A375 (cell line): ENCODE data around the gene PABPN1L.

DNA sequence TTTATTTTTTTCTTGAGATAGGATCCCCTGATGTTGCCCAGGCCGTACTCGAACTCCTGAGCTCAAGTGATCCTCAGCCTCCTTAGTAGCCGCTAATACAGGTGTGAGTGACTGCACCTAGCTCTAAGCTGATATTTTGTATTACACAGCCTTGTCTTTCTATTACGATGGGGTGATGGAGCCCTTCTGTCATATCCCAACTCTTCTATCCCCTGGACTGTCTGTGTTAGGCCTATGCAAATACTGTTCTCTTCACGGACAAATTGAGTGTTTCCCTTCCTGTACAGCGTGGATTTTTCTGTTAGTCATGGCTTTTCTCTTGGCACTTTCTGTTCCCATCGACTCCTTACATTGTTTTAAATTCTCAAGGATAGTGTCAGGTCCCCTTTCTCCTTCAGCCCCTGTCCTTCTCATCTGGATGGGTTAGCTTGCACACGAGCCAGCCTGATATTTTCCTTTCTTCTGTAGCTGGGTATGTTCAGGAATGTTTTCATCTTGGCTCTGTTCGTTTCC, 2.2 kb downstream of the BANP start:
- RAMPAGE, long total RNA: no peak

DNA sequence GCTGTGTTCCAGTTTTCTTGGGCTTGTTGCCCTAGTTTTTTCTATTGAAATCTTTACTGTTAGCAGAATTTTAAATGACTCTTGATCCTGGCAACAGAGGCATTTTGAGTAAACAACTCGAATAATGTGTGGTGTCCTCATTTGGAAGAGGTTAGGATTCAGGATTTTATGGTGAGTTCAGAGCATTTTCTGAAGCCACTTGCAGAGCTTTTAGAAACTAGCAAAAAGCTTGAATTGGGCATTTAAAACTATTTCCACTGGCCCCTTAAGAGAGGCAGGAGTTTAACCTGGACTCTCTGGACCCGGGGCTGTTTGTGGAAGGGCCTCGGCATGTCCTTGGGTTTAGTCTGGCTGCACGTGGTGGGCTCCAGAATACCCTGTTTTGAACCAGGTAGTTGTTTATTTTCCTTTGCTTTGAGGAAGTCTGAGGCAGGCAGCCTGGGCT, 15.2 kb downstream of the BANP start:
- RAMPAGE, long total RNA: no peak

- RAMPAGE, long total RNA: no peak
Observed at GRCh38 chr16:88091890-88092362, 140.7 kb downstream of the BANP start.

DNA sequence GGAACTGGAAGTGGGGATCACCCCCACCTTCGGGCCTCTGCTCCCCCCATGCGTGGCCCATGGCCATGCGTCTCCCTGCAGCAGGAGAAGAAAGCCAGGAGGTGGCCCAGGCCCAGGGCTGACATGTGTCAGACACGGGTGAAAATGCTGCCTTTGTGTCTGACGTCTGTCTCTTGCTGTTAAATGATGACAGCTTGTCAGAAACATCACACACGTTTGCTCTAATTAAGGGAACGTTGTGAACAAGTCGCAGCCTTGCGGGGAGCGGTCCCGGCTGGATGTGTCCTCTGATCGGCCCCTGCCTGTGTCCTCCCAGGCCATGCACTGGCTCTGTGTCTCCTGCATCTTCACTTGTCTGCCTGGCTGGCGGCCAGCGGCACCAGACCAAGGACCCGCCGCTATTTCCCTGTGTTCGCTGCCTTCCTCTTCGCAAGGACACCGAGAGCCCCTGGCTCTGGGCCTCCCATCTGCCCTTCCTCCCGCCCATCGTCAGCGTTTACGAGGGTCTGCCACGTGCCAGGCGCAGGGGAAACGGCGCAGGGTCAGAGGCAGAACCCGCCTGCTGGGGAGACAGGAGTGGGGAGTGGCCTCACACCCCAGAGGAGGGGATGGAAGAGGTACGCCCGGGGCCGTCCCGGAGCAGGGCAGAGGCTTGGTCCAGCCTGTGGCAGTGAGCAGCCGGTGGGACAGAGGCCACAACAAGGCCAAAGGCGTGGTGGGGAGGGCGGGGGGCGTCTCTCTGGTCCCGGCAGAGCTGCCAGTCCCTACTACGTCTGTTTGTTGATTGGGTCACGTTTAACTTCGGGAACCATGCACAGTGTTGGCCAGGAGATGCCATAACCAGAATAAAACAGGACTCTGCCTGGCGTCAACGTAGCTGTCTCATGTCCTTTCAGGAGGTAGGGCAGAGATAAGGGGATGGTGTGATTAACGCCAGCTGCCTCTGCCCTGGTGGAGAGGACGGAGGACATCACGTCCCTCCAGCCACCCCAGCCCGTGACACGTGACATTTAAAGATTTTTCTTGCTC, 192.6 kb downstream of the BANP start:
- RAMPAGE, long total RNA: no peak

DNA sequence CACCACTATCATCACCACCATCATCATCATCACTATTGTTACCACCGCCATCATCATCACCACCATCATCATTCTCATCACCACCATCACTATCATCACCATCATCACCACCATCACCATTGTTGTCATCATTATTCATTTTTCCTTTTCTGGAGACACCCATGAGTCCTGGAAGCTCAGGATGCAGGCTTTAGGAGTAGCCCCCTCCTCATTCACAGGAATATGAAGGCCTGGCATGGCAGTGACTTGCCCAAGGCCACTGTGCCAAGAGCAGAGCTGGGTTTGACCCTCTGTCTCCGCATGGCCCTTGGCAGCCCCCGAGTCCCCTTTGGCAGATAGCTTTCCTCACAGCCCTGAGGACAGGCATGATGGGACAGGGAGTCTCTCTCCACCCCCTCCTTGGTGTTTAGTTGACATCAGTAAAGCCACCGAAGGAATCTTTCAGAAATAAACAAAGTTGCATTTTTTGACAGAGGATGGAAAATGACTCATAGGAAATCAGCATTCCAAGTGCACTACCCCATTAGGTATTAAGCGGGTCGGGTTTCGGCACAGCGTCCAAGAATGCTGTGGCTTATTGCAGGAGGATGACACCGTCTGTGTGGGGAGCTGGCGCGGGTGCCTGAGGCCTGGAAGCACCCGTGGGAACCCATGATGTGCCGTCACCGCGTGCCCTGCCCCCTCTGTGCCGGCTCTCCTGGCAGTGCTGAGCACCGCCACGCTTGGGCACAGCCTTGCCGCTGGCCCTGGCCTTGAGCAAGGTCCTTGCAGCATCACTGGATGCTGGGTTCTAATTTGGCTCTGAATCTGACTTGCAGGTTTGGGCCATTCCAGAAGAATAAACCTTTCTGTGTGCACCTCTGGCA, 50.8 kb upstream of the ZNF469 start:
- RAMPAGE, long total RNA: no peak

DNA sequence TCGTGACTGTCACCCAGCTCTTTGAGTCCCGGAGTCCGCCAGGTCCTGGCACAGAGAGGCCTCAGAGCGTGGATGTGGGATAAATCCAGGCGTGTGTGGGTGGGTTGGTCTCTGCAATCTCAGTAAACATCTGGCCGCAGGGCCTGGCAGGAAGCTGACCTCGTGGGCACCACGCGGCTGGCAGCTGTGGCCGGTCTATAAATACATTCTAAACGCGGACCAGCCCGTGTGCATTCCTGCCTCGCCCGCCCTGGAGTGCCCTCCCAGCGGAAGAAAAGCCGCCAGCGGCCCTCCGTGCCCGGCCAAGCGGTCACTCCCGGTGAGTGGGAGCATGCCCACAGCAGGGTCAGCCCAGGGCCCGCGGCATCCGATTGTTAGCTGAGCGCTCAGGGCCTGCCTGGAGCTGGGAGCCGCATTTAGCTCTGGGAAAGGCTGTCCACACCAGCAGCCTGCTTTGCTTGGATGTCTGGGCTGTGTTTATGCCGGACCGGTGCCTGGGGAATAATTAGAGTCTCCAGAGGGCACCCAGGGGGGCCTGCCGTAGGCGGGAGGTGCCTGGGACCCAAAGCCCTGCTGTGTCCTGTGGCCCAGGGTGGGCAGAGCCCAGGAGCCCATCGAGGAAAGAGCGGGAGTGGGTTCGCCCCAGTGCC, 10.3 kb downstream of the ZNF469 start:
- RAMPAGE, long total RNA: no peak

DNA sequence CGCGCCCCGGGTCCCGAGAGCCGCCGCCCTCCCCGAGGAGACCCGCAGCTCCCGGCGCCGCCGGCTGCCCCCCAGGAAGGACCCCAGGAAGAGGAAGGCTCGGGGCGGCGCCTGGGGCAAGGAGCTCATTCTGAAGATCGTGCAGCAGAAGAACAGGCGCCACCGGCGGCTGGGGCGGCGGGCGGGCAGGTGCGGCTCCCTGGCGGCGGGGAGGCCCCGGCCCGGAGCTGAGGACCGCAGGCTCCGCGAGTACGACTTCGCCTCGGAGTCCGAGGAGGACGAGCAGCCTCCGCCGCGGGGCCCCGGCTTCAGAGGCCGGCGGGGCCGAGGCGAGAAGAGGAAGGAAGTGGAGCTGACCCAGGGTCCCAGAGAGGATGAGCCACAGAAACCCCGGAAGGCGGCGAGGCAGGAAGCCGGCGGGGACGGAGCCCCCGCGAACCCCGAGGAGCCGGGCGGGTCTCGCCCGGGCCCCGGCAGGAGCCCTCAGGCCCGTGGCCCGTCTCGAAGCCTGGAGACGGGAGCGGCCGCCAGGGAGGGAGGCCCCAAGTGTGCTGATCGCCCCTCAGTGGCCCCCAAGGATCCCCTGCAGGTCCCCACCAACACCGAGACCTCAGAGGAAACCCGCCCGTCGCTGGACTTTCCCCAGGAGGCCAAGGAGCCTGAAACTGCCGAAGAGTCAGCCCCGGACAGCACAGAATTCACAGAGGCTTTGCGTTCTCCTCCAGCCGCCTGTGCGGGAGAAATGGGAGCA, 22.4 kb upstream of the ZFPM1 start:
- RAMPAGE, long total RNA: no peak

DNA sequence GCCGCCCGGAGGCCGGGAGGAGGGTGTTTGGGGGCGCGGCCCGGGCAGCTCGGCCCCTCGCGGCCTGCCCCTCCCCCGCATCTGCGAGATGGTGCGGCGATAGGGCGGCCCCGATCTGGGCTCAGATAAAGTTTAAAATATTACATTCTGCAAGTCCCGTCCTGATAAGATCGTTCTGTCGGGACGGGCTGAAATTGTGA, 722 bp downstream of the ZFPM1 start:
- RAMPAGE, long total RNA: no peak

DNA sequence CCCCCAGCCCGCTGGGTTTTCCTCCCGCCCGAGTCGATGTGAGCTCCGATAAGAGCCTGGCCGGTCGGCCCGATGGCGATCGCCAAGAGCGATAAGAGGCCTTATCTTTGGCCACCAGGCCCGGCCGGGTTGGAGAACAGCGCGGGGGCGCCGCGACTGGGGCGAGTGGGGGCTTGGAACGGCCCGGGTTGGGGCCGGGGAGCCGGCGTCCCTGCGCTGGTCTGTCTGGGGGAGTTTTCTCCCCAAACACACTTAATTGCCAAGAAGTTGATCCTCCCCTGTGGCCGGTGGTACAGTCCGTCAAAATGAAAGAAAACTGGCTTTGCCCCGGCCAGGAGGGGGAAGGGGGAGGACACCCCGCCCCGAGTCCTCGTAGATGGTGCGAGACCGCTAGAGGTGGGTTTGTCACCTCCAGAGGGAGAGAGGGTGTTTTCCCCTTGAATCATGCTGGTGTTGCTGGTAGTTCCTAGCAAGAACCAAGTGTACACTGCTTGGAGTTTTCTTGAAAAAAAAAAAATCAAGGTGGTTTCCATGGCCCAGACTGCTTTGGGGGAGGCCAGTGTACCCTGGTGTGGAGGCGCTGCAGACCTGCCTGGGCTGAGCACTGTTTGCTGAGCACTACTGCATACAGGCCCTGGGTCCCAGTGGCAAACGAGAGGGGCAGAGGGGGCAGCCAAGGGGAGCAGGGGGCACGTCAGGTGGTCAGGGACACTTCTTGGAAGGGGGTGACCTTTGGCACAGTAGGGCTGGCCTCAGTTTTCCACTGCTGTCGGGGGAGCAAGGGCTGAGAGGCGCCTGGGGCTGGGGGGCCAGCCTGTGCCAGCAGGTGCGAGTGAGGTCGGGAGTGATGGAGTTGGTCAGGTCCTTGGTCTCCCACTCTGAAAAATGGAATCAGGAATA, 3.1 kb downstream of the ZFPM1 start:
- RAMPAGE, long total RNA: no peak

- RAMPAGE, long total RNA: no peak
Observed at GRCh38 chr16:88465728-88466763, 13.0 kb downstream of the ZFPM1 start.

DNA sequence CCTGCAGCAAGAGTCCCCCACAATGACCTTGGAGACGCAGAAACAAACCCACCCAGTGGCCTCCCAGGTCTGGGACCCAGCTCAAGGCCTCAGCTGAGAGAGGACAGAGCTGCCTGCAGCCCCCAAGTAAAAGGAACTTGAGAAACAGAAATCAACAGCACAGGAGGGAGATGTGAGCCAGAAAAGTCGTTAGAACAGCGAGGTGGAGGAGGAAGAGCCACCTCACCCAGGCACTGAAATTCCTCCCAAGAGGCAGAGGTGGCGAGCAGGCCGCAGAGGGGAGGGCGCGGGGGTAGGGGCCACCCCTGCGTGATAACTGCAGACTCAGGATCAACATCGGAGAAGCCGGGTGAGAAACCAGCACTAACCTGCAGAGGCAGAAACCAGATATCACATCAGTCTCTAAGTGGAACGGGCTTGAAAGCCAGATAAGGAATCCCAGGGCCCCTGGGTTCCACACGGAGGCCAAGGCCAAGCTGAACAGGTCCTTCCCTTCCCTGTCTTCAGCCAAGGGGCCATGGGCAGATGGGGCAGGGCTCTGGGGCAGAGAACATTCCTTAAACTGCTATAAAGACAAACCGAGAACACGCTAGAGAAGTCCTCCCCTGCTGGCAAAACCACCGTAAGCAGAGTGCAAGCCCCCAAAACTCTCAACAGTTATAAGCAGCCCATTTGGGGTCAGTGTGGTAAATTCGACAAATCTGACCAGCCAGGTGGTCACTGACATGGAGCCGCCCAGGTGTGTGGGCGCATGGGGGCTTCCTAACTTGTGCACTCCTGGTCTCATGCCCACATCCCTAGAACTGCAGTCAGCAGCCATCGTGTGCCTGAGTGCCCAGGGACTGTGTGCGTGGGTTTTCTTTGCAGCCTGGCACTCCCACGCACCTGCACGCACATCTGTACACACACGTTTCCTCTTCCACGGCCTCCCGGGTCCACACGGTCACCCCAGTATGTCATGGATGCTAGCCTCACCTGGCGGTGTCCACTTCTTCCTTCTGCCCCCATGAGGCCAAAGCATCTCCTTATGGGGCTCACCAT, 39.2 kb upstream of the ZC3H18 start:
- RAMPAGE, long total RNA: no peak

- RAMPAGE, long total RNA: no peak
Observed at GRCh38 chr16:88693194-88693508, 6.8 kb upstream of the SNAI3 start.

GRCh38 chr16:88702921-88703427, 3.2 kb downstream of the RNF166 start:
- RAMPAGE, long total RNA: no peak

- RAMPAGE, long total RNA: no peak
Observed at GRCh38 chr16:88724745-88725231, 18.5 kb downstream of the CTU2 start.

DNA sequence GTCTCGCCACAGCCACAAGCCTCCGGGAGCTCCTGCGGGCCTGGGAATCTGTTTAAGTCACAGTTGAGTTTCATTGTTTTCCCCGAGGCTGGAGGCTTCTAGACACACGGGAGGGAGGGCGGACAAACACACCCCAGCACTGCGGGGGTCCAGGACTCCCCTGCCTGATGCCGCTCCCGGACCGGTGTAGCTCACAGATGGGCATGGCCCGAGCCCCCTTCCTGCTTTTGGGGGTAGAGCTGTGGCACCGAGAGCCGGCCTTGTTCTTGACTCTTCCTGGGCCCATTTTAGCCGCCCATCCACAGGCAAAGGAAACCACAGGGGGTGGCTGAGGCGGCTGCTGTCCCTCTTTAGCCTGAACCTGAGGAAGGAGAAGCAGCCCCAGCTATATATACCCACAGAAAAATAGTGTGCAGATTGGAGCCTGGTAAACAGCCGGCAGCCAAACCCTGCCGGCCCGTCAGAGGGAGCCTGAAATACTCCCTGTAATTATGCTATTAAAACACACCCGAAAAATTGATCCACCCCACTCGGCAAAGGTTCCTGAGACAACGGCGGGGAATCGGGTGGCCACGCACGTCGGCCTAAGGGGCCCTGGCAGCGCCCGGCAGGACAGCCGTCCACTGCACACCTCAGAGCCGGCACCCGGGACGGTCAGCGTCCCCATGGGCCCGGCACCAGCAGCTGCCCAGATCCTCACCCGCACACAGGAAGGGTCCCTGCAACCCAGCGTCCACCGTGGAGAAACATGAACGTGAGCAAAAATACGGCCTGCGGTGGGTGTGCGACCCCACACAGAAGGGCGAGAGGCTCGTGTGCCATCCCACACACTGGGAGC, 6.8 kb downstream of the PIEZO1 start:
- RAMPAGE, long total RNA: no peak

GRCh38 chr16:88866519-88866995, at the start of gene PABPN1L:
Gene PABPN1L (minus strand): TSS chr16:88866660.
- RAMPAGE, long total RNA: no peak

DNA sequence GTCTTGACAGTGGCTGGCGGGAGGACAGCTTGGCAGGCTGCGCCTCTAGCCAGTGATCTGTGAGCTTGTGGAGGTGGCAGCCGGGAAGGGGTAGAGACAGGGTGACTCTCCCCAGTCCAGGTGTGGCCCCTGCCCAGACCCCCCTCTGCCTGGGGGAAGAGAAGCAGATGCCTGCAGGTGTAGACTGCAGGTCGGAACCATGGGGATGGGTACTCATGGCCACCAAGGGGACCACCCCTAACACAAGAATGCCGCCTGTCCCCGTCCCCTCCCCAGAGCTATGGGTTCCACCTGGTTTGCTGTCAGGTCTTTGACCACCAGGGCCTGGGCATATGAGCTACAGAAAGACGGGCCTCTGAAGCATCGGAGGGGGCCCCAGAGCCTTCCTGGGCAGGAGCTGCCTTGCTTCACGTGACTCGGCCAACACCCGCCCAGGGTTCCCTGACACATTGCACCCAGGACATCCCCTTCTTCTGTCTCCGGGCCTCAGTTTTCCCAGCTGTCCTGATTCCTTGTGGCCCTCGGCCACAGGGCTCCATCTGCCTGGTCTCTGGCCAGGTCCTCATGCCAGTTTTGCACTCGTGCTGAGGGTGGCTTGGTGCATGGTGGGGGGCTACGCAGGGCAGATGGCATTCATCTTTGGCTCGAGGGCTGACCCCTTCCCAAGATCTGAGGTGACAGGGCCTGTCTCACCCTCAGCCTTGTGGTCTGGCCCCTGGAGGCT, 7.0 kb upstream of the PABPN1L start:
- RAMPAGE, long total RNA: no peak

DNA sequence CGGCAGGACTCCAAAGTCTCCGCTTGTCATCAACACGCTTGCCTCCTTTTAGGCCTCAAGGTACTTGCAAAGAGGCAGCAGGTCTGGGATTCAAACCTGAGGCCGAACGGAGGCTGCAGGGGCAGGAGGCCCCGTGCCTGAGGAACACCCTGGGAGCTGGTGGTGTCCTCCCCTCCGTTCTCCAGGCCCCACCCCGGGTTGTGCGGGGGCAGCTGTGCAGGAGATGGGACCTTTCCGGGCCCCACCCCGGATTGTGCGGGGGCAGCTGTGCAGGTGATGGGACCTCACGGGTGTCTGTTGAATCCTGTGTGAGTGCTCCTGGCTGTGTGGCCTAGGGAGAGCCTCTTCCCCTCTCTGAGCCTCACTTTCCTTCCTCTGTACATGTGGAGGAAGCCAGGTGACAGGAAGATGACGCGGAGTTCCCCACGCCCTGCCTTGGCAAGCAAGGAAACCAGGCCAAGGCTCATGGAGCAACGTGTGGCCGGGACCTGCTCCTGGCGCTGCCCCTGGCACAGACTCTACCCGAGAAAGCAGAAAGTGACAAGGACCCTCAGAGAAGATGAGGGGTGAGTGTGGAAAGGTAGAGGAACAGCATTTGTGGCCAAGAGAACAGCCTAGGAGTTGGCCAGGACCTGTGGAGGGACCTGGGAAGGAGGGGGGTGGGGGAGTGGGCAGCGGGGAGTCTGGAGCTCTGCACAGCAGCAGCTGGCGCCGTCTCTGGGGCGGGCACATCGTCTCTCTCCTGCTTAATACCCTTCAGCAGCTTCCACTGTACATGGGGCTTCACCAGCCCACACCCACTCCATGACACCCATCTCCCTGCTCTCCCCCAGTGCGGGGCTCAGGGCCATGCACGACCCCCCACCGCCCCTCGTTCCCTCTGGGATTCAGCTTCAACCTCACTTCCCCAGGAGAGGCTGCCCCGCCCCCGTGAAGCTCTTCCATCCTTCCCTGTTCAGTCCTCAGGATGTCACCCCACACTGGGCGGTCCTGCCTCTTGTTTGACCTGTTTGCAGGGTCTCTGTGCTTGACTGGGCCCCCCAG, 38.3 kb upstream of the PABPN1L start:
- RAMPAGE, long total RNA: no peak

DNA sequence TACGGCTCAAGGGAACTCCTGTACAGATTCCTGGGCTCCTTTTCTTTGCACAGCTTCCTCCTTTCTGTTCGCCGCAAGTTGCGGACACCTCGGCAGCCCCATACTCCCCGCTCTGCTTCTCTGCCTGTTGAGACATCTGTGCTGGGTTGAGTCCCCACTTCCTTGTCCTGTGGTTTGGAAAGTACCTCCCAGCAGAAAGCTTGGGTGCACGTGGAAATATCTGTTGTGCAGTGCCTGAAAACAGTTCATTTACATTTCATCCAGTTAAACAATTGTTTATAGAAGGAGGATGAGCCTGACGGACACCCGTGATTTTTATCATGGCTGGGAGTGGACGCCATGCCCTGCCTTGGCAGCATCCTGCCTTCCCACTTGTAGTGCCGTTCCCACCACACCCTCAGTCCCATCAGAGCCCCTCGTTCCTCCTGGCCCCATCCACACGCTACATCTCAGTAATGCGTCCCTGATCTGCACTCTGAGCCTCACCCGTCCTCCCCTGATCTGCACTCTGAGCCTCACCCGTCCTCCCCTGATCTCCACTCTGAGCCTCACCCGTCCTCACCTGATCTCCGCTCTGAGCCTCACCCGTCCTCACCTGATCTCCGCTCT, 55.1 kb upstream of the CBFA2T3 start:
- RAMPAGE, long total RNA: no peak

GRCh38 chr16:89052848-89053283, 40.8 kb upstream of the ACSF3 start:
- RAMPAGE, long total RNA: no peak